Gallbladder (tissue), 1 donor: ENCODE data around the genes DNMT3A, KIF3C and TMEM214.

DNA sequence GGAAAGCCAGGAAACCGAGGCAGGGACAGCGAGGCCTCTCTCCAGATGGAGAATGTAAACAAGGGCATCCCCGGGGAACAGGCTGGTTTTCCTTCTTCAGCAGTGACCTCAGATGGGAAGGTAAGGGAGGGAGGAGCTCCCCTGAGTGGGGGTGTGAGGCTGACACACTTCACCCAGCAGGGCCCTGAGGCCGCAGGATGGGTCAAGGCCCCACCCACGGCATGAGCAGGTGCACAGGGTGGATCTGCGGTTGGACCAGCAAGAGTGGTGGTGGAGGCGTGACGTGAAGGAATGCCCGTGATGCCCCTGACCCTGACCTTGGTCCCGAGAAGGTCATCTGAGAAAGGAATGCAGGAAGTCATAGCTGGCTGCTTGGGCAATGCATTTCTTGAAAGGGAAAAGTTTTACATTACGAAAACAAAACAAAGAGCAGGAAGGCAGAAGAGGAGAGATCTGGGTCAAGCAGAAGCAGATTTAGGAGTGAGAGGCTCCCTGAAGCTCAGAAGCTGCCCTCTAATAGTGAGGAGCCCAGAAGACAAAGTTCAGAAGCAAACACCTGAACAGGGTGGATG lies 48.1 kb downstream of the ADCY3 start:
- PRO-cap, result no peak

DNA sequence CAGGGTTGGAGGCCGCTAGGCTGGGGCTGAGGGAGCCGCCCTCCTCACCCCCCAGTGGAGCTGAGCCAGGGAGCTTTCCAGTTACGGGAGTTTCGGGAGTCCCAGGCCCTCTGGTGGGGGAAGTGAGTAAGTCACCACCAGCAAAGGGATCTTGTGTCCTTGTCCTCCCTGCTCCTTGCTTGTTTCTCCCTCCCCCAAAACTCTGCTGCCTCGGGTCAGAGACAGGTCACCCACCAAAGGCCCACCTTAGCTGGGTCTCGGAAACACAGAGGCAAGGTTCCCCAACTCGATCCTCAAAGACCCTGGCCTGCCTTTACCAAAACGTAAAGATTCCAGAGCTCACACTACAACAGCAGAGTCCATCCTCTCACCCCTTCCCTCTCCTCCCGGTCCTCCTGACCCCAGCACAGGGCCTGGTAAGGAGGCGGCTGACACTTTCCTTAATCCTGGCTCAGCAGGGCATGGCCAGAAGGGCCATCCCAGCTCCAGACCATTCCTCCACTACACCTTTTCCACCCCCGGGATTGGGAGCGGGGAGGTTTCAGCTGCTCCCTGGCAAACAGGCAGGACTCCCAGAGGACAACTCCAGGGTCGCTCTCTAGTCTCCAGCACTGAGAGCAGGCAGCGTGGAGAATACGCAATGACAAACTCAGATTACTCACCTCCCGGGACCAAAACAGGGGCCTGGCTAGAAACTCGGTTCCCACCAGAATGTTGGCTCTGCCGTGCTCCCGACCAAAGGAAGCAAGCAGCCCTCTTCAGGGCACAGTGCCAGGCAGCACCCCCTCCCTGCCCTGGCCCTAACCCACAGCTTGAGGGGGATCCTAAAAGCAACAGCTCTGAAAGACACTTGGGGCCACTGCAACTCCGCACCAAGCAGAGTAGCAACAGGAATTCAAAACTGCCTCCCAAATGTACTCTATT lies 60.8 kb upstream of the POMC start:
- PRO-cap, result no peak

- PRO-cap, result no peak
Measured at GRCh38 chr2:25273271-25273960, 68.3 kb downstream of the DNMT3A start.

GRCh38 chr2:25294491-25295673 lies 46.8 kb downstream of the DNMT3A start:
- PRO-cap, result bidirectional peak, plus-strand start at chr2:25295385, minus-strand start at chr2:25295325

- PRO-cap, result no peak
Measured at GRCh38 chr2:25305056-25305794, 36.5 kb downstream of the DNMT3A start.

DNA sequence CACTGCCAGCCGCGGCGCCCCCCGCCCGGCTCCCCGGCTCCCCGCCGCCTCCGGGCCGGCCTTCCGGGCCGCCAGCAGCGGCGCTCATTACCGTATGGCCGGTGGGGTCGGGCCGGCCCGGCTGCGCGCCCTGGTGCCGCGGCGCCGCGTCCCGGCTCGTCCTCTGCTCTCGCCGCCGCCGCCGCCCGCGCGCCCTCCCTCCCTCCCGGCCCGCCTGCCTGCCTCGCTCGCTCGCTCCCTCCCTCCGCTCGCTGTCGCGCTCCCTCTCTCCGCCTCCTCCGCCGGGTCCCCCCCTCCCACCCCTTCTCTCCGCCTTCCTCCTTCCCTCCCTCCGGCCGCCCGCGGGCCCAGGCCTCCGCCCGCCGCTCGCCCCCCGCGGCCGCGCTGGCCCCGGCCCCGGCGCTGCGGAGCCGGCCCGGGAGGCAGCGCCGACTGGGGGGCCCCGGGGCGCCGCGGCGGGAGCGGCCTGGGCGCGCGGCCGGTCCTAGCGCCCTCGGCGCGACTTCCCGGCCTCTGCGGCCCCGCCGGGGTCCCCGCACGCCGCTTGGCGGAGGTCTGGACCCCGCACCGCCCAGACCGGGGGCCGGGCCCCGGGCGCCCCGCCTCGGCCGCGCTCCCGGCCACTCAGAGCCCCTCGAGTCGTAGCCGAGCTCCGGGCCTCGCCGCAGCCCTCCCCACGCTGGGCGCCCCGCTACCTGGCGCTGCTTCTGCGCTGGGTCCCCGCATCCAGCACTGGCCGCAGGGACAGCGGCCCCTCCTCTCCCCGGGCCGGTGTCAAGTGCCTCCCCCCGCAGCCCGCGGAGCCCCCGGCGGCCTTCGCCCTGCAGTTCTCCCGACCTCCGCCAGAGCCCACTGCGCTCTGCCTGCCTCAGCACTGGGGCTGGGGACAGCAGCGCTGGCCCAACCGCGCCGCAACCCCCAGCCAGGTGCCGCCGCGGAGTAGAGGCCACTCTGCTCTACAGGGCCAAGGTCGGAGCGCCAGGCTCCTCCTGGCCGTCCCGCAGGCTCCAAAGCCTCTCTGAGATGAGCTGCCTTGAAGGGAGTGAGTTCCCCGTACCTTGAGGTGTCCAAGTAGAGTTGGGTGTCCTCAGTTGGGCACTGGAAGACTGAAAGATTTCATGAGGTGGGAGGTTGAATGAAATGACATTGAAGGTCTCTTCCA lies at the start of gene DNMT3A:
Gene DNMT3A (minus strand): TSS at position 191 of the 1,162 bp plus-strand sequence.
- PRO-cap, result bidirectional peak, plus-strand start at position 312 of the sequence, minus-strand start at position 197 of the sequence; bidirectional peak, plus-strand start at position 425 of the sequence, minus-strand start at position 434 of the sequence; unidirectional peak, minus-strand start at position 546 of the sequence; unidirectional peak, minus-strand start at position 734 of the sequence

- PRO-cap, result no peak
Measured at GRCh38 chr2:25347539-25347895, 5.8 kb upstream of the DNMT3A start.

- PRO-cap, result no peak
Measured at GRCh38 chr2:25741250-25742447, 68.3 kb upstream of the DTNB start.

DNA sequence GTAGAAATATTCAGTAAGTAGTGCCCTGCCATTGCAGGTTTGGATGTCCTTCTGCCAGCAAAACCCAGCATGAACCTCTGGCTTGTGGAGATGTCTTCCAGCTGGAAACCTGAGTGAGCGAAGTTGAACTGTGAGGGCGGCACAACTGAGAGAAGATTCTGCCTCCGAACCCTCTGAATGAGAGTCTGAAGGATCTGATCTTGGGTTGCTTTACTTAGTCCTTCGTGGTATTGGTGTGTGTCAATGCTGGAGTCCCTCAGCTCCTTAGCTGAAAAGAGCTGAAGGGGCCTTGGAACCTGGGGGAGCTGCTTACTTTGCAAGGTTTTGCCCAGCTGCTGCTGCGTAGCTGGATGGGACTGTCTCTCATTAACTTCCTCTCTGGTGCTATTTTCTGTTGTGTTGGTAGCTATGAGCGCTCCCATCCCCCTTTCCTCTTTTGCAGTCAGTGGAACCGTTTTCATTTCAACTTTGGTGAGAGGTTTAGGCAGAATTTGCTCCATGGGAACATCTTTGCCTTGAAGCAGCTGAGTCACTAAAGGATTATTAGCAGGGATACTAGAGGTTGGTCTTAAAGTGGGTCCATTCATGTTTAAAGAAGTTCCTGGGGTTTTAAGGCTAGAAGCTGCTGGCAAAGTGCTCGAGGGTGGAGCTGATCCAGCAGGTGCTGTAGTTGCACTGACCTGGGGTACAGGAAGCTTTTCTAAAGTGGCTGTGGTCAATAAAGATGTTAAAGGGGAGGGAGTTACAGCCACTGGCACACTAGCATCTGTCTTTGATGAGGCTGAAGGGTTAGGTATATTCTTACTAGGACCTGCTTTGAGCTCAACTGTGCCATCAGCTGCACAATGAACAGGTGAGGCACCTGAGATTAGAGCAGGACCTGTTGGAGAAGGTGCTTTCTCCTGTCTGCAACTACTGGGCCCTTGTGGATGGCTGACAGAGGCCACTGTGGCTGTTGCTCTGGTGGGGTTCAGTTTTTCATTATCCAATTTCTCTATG lies 69.9 kb upstream of the DTNB start:
- PRO-cap, result no peak

- PRO-cap, result no peak
Measured at GRCh38 chr2:25749825-25750649, 76.7 kb upstream of the DTNB start.

DNA sequence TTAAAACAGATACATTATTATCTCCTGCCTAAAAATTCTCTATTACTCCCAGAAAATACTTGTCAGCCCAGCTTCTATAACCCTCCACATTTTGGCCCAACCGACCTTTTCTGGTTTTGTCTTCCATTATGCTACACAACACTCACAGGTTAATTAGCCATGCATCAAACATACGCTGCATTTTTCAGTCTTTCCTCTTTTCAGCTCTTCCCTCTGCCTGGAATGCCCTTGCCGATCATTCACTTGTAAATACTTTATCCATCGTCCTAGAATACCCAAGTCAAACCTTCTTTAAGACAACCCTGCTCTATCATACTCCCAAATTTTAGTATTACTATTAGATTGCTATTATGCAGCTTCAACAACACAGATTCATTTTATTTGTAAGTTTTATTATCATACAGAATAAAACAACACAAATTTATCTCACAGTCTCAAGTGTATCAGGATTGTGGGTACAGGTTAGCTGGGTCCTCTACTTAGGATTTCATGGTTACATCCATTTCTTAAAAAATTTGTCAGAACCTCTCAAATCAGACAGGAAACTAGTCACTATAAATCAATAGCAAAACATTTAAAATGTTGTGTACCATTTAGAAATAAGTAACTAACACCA lies 10.6 kb downstream of the ASXL2 start:
- PRO-cap, result no peak

- PRO-cap, result bidirectional peak, plus-strand start at chr2:25982612, minus-strand start at chr2:25982477; unidirectional peak, minus-strand start at chr2:25982687
Measured at GRCh38 chr2:25982323-25983110, at the start of gene KIF3C. Gene KIF3C, minus strand, starts transcription at chr2:25982497.

- PRO-cap, result no peak
Measured at GRCh38 chr2:26065890-26066643, 32.2 kb downstream of the RAB10 start.

DNA sequence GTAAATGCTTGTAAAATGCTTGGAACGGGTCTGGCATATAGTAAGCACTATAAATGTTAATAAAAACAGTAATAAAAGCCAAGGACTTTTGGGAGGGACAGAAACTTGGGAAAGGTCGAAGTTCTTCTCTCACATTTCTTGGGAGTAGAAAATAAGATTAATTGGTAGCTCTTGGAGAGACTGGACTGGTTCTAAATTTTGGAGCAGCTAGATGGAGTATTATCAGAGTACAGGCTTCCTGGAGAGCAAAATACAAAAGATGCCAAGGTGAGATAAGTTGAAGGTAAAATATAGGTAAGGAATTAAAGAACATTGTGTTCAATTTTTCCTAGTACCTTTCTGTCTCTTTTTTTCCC lies 41.0 kb downstream of the RAB10 start:
- PRO-cap, result no peak

- PRO-cap, result no peak
Measured at GRCh38 chr2:26078186-26078819, 44.4 kb downstream of the RAB10 start.

- PRO-cap, result unidirectional peak, plus-strand start at chr2:26345360; bidirectional peak, plus-strand start at chr2:26345601, minus-strand start at chr2:26345590; bidirectional peak, plus-strand start at chr2:26346146, minus-strand start at chr2:26345821
Measured at GRCh38 chr2:26345256-26345910, 560 bp upstream of the SELENOI start.

GRCh38 chr2:26390170-26391250 lies 11.2 kb upstream of the DRC1 start:
- PRO-cap, result no peak

- PRO-cap, result no peak
Measured at GRCh38 chr2:26393009-26393863, 8.5 kb upstream of the DRC1 start.

DNA sequence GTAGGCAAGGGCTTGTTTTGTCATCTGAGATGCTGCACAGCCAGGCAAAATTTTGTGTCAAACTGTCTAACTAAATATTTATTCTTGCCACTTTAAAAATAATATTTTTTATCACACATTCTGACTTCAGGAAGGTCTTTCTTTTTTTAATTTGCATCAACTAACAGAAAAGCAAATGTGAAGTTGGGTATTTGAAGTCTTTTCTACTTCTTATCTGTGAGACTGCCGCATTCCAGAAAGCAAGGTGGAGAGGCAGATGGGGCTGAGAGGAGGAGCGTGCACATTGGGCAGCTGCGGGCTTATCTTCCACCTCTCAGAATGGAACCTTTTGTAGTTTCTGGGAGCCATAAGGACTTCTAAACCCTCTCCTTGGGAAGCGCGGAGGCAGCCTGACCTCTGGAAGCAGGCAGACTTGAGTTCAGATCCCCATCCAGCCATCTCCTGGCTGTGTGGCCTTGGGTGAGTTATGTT lies 3.9 kb downstream of the MAPRE3 start:
- PRO-cap, result no peak

- PRO-cap, result bidirectional peak, plus-strand start at chr2:27032977, minus-strand start at chr2:27032874
Measured at GRCh38 chr2:27032514-27033479, at the start of gene TMEM214. Gene TMEM214, plus strand, starts transcription at chr2:27032965.